Cardiac muscle cell (in vitro differentiated cells and primary cell): Measurements from ENCODE around the genes GLCE and KIF23.

GRCh38 chr15:68579925-68580396, 1.2 kb downstream of the CORO2B start:
- RAMPAGE, long total RNA, result no peak
- RRBS, result no CpG with 5 or more reads among the region's 6 CpGs

DNA sequence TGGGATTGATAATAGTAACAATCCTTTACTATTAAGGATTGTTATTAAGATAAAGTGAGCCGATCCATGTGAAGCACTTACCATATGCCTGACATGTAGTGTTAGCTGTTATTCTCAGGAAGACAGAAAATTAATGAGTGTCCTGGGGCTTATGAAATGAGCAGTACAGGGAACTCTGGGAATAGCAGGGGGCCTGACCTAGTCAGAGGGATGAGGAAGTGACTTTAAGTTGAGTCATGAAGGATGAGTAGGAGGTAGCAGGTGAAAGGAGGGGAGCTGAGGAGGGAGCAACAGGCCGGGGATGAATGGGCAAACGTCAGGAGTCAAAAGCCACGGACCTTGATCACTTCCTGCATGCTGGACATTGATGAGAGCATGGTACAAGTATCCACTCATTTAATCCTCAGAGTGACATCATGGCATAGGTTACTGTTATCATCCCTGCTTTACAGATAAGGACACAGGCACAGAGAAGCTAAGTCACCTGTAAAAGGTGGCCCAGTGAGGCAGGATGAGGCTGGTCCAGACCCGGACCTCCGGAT, 7.4 kb downstream of the CORO2B start:
- RAMPAGE, long total RNA, result no peak
- RRBS, result no CpG with 5 or more reads among the region's 6 CpGs

DNA sequence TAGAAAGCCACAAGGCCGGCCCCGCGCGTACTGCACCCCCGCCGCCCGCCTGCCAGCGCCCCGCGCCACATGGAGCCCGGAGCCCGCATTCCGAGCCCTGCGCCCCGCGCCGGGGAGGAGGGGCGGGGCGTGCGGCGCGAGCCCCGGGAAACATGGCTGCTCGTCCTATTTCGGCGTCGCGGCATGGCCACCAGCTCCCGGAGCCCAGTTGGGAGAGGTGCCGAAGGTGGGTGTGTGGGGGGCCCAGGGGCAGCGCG, 2.7 kb downstream of the ANP32A start:
- RAMPAGE, long total RNA, result no peak
- RRBS, result 2% methylated on average over 21 of the region's 32 CpGs

DNA sequence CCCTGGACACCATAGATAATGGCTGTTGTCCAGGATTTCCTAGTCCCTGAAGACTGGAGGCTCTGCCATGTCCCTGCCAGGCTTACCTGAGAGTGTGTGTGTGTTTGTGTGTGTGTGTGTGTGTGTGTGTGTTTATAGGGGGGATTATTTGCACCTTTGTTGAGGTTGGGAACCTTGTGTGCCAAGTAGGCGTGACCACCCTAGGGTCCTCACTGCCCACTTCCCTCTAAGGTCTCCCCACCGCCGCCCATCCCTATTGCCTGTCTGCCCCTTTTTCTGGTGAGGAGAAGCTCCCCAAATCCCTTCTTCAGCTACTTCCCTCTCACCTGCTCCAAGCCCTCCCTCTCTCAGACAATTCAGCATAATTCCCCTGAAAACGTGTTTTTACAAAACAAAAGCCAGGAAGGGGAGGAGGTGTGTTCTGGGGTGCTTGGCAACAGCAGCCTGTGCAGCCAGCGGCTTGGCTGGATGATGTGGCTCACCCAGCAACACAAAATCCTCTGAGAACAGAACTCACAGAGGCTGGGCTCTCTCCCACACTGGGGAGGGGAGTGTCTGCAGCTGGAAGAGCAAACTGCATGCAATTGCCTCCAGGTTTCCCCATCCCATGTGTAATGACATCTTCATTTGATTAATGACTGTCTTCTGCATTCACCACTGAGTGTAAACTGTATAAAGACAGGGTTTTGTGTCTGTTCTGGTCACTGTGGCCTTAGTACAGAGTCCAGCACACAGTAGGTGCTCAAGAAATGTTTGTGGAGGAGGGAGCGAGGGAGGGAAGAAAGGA, 70.3 kb upstream of the GLCE start:
- RAMPAGE, long total RNA, result no peak
- RRBS, result no CpG with 5 or more reads among the region's 6 CpGs

- RAMPAGE, long total RNA, result start-site peak on the plus strand at chr15:69160544-69160637, 117 and 116 reads in 2 replicates
- RRBS, result 3% methylated on average over 33 of the region's 95 CpGs
Observed at GRCh38 chr15:69159710-69161203, at the start of gene GLCE. Gene GLCE (plus strand): TSS chr15:69160635.

DNA sequence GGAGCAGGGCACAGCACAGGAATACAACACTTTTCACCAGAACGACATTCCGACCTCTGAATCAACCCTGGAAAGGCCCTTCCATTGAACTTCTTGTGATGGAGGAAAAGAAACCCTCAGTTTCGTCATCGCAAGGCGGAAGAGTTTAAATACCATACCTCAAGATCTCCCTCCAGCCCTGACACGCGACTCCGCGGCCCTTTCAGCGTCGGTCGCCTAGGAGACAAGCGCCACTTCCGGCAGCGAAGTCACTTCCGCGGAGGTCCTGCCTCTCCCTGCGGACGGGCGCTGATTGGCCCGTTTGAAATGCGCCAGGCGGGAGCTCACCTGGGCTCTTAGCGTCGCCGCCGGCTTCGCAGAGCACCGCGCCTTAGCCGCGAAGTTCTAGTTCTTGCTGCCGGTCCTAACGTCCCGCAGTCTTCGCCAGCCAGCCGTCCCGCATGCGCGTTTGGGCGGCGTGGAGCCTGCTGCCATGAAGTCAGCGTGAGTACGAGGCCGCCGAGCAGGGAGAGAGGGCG, at the start of gene KIF23:
TSS of gene KIF23 (plus strand) at position 356 of the 518 bp plus-strand sequence.
- RAMPAGE, long total RNA, result start-site peak on the plus strand centred at position 380 of the sequence, 152 bp wide, 81 and 1,116 reads in 2 replicates
- RRBS, result 3% methylated on average over 15 of the region's 47 CpGs

- RAMPAGE, long total RNA, result no peak
- RRBS, result no CpG with 5 or more reads among the region's 7 CpGs
Observed at GRCh38 chr15:69444723-69445034, 7.9 kb upstream of the RPLP1 start.

- RAMPAGE, long total RNA, result no peak
- RRBS, result no CpG with 5 or more reads among the region's 4 CpGs
Observed at GRCh38 chr15:69482689-69483188, 30.1 kb downstream of the RPLP1 start.

- RAMPAGE, long total RNA, result no peak
- RRBS, result no CpG with 5 or more reads among the region's 5 CpGs
Observed at GRCh38 chr15:69719418-69719996, 266.9 kb downstream of the RPLP1 start.

GRCh38 chr15:69760247-69761291, 308.0 kb downstream of the RPLP1 start:
- RAMPAGE, long total RNA, result no peak
- RRBS, result no CpG with 5 or more reads among the region's 6 CpGs

DNA sequence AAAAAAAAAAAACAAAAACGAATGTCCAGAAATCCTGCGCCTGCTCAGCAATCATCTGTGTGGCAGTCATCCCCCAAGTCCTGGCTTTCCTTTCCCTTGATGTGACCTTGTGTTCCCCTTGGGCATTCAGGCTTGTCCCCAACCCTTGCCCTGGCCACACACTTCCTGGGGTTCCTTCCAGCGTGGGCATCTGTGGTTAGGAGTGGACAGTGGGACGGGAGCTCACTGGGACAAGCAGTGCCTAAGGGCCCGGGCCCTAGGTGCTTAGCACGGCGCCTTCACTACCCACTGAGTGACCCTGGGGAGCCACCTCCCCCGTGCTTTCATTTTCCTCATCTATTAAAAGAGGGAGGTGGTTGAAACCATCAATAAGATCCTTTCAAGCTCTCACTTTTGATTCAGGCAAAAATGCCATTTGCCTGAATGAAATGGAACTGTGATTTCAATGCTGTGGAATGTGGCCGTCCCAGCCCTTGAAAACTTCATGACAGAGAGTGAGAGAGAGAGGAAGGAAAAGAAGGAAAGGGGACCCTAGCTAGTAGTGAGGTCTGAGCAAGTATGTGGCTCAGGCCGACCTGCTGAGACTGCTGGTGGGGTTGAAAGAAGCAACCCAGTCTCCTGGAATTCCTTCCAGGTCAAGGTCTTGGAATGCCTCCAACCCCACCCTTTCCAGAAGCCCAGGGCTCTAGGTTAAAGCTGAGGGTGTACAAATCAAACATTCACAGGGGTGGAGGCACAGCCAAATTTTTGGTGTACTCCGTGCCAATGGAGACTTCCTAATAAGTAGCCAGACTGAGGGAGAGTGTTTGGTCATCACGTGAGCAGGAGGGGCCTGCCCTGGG, 302.9 kb downstream of the TLE3 start:
- RAMPAGE, long total RNA, result no peak
- RRBS, result no CpG with 5 or more reads among the region's 12 CpGs

- RAMPAGE, long total RNA, result no peak
- RRBS, result no CpG with 5 or more reads among the region's 8 CpGs
Observed at GRCh38 chr15:69818553-69818928, 279.2 kb downstream of the TLE3 start.

DNA sequence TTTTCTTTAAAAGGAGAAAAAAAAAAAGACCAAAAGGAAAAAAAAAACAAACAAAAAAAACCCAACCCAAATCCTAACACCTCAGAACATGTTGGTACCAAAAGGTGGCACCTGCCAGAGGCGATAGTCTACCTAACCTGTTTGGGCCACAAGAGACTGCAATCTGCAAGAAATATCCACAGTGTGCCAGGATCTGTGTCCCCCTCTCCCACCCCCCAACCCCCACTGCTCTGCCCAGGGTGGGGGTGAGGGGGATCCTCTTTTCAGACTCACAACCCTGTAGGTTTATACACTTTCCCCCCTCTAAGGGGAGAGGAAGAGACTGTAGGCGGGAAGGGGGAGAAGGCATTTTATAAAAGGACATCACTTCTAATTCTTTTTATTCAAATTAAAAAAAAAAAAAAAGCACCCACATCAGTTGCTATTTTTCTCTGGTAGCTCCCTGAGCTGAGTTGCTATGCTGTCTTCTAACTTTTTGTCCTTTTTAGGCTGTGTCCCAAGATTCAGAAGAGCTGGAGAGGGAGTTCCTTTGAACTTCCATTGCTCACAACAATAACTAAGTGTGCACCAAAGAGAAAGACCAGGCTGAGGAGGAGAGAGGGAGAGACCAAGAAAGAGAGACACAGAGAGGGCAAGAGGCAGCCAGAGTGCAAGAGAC, 49.0 kb downstream of the TLE3 start:
- RAMPAGE, long total RNA, result no peak
- RRBS, result no CpG with 5 or more reads among the region's 2 CpGs

DNA sequence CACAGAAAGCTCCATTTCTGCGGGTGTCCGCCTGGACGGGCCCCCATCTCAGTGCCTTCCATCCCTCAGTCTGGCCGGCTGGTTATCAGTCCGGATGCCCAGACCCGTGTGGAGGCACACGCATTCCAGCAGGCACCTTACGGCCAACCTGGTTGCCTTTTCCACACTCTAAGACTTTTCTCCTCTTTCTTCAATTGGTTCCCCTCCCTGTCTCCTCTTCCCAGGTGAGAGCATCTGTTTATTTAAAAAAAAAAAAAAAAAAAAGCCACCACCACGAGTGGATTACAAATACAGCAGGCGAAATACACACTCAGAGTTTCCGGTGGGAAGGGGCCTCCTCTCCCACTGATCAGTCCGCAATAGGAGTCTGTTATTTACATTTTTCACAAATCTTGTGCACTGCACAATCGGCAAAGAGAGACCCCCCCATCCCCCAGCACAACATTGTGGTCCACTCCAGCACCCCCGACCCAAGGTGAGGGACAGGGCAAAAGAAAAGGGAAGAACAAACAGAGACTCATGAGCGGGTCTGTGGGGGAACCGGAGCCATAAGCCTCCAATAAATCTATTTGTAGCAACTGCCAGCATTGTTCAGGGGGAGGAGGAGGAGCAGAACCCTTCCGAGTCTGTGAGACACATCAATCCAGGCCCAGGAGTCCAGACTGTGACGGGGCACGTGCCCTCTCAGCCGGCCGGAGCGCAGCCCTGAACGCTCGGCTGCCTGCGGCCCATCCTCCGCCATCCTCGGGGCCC, 48.3 kb downstream of the TLE3 start:
- RAMPAGE, long total RNA, result no peak
- RRBS, result no CpG with 5 or more reads among the region's 27 CpGs

DNA sequence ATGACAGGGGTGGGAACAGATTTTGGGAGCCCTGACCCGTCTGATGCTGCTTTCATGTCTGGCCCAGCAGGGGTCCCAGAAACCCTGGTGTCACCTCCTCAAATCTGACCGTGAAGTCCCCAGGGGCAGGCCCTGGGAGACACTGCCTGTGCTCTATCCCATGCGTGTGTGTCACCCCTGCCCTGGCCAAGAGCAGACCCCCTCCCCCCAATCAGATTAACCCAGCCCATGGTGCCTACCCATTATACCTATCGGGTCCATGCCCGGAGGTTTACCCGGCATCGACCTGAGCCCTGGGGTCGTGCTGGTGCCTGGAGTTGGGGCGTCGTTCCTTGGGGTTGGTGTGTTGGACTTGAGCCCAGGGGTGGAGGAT, 39.8 kb downstream of the TLE3 start:
- RAMPAGE, long total RNA, result no peak
- RRBS, result no CpG with 5 or more reads among the region's 10 CpGs

- RAMPAGE, long total RNA, result no peak
- RRBS, result no CpG with 5 or more reads among the region's 4 CpGs
Observed at GRCh38 chr15:70064732-70065534, 32.8 kb downstream of the TLE3 start.

GRCh38 chr15:70073508-70073916, 24.2 kb downstream of the TLE3 start:
- RAMPAGE, long total RNA, result no peak
- RRBS, result no CpG with 5 or more reads among the region's 4 CpGs

DNA sequence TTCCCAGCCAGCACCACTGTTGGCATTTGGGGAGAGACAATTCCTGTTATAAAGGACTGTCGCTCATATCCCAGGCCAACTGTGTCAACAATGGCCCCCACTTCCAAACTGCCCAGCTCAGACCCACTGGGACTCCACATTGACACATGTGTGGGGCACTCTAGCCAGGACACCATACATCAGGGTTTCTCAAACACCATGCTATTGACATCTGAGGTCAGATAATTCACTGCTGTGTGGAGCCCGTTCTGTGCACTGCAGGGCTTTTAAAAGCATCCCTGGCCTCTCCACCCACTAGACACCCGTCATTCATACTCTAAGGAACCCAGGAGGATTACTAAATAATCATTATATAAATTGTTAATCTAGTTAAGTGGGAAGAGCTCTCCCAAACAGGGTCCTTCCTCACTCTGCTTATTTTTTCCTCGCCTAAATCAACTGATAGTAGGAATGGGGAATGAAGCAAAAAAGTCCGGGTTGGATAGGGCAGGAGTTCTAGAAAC, 19.9 kb downstream of the TLE3 start:
- RAMPAGE, long total RNA, result no peak
- RRBS, result no CpG with 5 or more reads among the region's 5 CpGs

- RAMPAGE, long total RNA, result no peak
- RRBS, result 2% methylated on average over 1 of the region's 10 CpGs
Observed at GRCh38 chr15:70101366-70101781, 3.7 kb upstream of the TLE3 start.

- RAMPAGE, long total RNA, result no peak
- RRBS, result no CpG with 5 or more reads among the region's 17 CpGs
Observed at GRCh38 chr15:70180805-70181456, 83.2 kb upstream of the TLE3 start.